ENCODE data around the genes GBE1, VGLL3 and POU1F1.

GRCh38 chr3:73658719-73659466, 34.2 kb upstream of the PDZRN3 start:
- PRO-cap = no peak
- RAMPAGE, long total RNA = no peak
- RRBS = no CpG with 5 or more reads among the region's 9 CpGs

GRCh38 chr3:73766559-73767445, 142.1 kb upstream of the PDZRN3 start:
- PRO-cap = no peak
- RAMPAGE, long total RNA = no peak
- RRBS = no CpG with 5 or more reads among the region's 7 CpGs

- PRO-cap = no peak
- RAMPAGE, long total RNA = start-site peak on the plus strand at chr3:75214532-75214547, 98 and 111 reads in 2 replicates
- RRBS = no CpG with 5 or more reads among the region's 21 CpGs
These were observed 449.9 kb upstream of the FRG2C start for GRCh38 chr3:75214203-75214655.

GRCh38 chr3:75435233-75436342, 228.5 kb upstream of the FRG2C start:
- PRO-cap = bidirectional peak, plus-strand start at chr3:75435339, minus-strand start at chr3:75435101
- RAMPAGE, long total RNA = no peak
- RRBS = 0% methylated on average over 3 of the region's 73 CpGs

DNA sequence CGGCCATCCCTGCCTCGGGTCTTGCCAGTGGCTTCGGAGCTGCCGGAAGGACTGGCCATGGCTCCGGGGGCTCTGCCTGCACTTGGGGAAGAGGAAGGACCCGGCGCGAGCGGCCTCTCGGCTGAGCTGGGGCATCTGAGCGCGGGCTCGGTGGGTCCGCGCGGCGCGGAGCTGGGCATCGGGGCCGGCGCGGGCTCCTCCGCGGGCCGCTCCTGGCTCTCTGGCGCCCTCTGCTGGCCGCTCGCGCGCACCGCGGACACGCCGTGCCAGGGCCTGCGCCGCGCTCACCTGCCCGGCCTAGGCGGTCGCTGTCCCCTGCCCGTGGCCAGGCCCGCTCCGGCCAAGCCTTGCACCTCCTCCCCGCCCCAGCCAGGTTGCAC, 84.0 kb upstream of the FRG2C start:
- PRO-cap = no peak
- RAMPAGE, long total RNA = no peak
- RRBS = 6% methylated on average over 6 of the region's 44 CpGs

- PRO-cap = no peak
- RAMPAGE, long total RNA = no peak
- RRBS = 4% methylated on average over 11 of the region's 44 CpGs
These were observed 5.6 kb upstream of the FRG2C start for GRCh38 chr3:75658350-75659194.

GRCh38 chr3:77577301-77577662, 537.4 kb downstream of the ROBO2 start:
- PRO-cap = no peak
- RAMPAGE, long total RNA = no peak
- RRBS = no CpG with 5 or more reads among the region's 3 CpGs

- PRO-cap = no peak
- RAMPAGE, long total RNA = no peak
- RRBS = no CpG with 5 or more reads among the region's 6 CpGs
These were observed 923.6 kb downstream of the ROBO1 start for GRCh38 chr3:78843987-78844790.

DNA sequence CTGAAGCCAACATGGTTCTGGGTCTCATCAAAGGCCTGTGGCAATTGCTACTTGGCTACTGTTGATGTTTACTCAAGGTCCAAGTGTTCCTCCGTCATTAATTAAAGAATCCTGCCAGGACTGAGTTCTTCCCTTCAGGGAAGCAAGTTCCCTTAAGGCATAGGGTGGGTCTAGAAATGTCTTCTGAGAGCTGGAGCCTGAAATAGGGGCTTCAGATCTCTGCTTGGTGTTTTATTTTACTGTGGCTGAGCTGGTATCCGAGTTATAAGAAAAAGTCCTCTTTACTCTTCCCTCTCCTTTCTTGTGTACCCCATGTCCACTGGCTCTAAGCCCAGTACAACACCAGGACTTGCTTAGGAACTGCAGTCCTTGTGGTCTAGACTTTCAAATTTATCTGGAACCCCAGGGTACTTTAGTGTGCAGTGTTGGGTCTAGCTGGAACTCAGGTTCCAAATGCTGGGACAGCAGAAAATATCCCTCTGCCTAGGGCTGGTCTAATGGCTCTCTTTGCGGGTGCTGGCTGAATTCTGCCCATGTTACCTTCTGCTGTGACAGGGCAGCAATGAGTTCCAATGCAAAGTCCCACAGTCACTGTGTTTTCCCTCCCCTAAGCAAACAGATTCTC, 229.9 kb downstream of the GBE1 start:
- PRO-cap = no peak
- RAMPAGE, long total RNA = no peak
- RRBS = no CpG with 5 or more reads among the region's 3 CpGs

DNA sequence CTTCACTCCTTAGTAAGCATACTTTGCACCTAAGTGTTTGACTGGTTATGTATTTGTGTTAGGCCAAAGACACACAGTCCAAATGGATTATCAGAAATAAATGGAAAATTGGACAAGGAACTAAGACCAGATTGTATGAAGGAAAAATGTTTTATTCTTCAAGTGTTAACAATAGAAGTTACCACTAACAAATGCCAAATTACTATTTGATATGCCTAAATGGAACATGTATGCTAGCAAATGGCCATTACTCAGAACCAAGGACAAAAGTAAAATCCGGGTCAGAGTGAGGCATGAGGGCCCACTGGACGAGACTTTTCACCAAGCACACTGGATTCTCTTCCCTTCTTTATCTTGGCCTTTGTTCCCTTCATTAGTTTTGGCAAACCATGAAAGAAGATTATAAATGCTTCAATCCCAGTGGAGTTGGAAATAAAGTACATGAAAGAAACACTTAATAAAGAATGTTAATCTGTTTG, 2.0 kb downstream of the GBE1 start:
- PRO-cap = no peak
- RAMPAGE, long total RNA = no peak
- RRBS = no CpG with 5 or more reads among the region's 2 CpGs

GRCh38 chr3:81760800-81762006, at the start of gene GBE1:
TSS of gene GBE1 (minus strand) at chr3:81761645.
- PRO-cap = bidirectional peak, plus-strand start at chr3:81761288, minus-strand start at chr3:81761196; bidirectional peak, plus-strand start at chr3:81761620, minus-strand start at chr3:81761553
- RAMPAGE, long total RNA = no peak
- RRBS = 2% methylated on average over 20 of the region's 89 CpGs

- PRO-cap = no peak
- RAMPAGE, long total RNA = no peak
- RRBS = no CpG with 5 or more reads among the region's 3 CpGs
These were observed 1271.5 kb upstream of the CADM2 start for GRCh38 chr3:83687412-83687611.

GRCh38 chr3:83953357-83954071, 1005.3 kb upstream of the CADM2 start:
- PRO-cap = no peak
- RAMPAGE, long total RNA = no peak
- RRBS = no CpG with 5 or more reads among the region's 3 CpGs

GRCh38 chr3:84548516-84549048, 410.2 kb upstream of the CADM2 start:
- PRO-cap = no peak
- RAMPAGE, long total RNA = no peak
- RRBS = no CpG with 5 or more reads among the region's 10 CpGs

GRCh38 chr3:86247882-86248133, 743.1 kb downstream of the VGLL3 start:
- PRO-cap = no peak
- RAMPAGE, long total RNA = no peak
- RRBS = no CpG with 5 or more reads among the region's 9 CpGs

- PRO-cap = no peak
- RAMPAGE, long total RNA = no peak
- RRBS = no CpG with 5 or more reads among the region's 5 CpGs
These were observed 53.9 kb downstream of the VGLL3 start for GRCh38 chr3:86936925-86937617.

DNA sequence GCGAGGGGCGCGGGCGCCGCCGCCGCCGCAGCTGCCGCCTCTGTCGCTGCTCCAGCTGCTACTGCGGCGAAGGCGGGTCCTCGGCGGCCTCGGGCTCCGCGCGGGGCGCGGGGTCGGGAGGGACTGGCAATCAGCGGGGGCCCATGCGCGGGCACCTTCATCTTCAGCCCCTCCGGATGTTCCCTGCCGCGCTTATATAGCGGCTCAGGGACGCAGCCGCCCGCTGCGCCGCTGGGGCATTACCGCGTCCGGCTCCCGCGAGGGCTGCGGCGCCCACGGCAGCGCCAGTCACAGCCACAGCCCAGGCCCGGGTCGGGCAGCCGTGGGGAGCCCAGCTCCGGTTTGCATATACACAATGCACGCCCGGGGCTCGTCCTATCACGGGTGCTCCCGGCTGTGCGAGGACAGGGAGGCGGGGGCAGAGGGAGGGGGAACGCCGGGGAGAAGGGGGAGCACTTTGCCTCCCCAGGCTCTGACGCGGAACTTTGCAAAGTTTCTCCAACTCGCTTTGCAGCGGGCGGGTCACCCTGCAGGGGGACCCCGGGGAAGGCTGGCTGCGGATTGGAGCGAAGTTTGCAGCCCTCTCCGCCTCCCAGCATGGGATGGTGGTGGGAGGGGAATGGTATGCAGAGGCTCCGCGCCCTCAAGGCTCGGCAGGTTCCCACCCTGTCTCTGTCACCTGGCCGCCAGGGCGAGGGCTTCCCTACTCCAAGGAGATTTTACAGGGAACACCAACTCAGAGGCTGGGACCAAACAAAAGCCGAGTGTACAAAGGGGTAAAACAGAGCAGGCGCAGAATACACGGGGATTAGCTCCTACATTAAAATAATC, at the start of gene VGLL3:
TSS of gene VGLL3 (minus strand) at position 352 of the 831 bp plus-strand sequence.
- PRO-cap = bidirectional peak, plus-strand start at position 525 of the sequence, minus-strand start at position 321 of the sequence
- RAMPAGE, long total RNA = no peak
- RRBS = 2% methylated on average over 25 of the region's 73 CpGs

DNA sequence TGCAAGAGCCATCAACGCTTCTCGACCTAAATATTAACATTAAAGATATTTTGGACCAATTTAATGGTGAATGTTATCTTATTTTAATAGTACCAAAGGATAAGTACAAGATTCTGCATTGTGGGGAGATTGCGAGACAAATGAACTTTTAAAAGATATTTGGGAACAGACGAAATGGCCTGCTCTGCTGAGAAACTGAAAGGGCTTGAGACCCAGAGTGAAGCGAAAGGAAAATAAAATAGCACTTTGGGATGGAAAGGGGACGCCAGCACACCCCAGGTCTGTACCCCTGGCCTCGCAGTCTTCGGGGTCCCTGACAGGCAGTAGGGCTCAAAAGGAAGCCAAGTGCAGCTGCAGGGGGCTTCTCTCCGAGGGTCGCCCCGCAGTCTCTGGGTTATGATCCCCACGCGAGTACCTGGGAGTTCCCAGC, 97.6 kb upstream of the VGLL3 start:
- PRO-cap = no peak
- RAMPAGE, long total RNA = no peak
- RRBS = no CpG with 5 or more reads among the region's 13 CpGs

GRCh38 chr3:87088917-87090141, 98.4 kb upstream of the VGLL3 start:
- PRO-cap = bidirectional peak, plus-strand start at chr3:87089896, minus-strand start at chr3:87089702
- RAMPAGE, long total RNA = no peak
- RRBS = 3% methylated on average over 11 of the region's 47 CpGs

DNA sequence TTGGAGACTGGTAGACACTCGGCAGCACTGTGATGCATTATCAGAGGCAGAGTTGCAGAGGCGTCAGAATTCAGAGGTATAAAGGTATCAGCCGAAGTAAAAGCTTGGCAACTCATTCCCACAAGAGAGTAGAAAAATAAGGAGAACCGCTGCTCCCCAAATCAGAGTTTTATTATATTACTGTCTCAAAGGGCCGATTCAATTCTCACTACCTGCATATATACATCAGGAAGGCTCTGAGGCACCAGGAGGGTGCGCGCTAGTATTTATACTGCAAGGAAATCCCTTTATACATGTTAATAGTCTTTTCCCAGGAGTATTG, at the start of gene POU1F1:
TSS of gene POU1F1 (minus strand) at position 238 of the 322 bp plus-strand sequence.
- PRO-cap = no peak
- RAMPAGE, long total RNA = no peak
- RRBS = no CpG with 5 or more reads among the region's 7 CpGs

Data from lung (tissue), 4 donors.